Islet of Langerhans (tissue), 1 donor: ENCODE results near the gene NRXN3.

DNA sequence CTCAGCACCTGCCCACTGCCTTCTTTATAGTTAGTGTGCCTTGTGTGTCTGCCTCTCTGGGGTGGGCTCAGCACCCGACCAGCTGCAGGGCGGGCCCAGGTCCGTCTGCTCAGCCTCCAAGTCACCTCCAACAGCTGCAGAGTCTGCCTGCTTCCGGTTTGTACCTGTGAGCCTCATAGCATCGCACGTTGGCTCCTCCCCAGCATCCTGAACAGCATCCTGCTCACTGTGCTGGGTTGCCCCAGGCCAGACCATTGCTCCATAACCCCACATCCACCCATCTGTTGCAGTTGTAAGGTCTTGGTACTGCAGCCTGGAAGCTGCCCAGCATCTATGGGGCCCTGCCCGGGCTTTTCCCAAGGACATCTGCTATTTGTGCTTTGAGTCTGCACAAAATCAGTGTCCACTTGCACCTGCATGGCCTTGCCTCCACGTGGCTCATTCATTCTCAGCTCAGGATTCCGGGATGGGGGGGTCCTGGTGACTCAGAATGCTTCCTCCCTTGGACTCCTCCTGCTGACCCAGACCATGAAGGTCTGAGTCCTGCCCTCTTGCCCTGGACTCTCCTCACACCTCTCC lies 3.4 kb downstream of the TGFB3 start:
- RRBS = no CpG with 5 or more reads among the region's 9 CpGs

DNA sequence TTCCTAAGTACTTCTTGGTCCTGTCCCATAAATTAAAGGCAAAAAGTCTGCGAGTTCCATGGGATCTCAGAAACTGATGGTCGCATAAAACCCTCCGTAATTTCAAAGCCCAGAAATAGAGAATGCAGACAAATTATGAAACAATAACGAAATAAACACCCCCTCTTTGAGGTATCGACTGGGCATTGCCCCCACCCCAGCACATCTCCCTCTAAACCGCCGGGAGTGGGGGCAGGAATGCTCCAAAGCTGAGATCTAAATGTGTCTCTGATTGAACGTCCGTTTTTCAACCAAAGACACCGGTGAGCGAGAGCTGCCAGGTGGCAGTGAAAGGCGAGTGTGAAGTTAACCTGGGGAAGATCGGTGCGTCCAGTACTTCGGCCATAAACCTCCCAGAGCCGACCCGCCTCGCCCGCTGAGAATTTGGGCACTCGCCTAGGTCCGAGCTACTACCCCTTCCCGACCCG lies 694 bp downstream of the ANGEL1 start:
- RRBS = 6% methylated on average over 4 of the region's 23 CpGs

DNA sequence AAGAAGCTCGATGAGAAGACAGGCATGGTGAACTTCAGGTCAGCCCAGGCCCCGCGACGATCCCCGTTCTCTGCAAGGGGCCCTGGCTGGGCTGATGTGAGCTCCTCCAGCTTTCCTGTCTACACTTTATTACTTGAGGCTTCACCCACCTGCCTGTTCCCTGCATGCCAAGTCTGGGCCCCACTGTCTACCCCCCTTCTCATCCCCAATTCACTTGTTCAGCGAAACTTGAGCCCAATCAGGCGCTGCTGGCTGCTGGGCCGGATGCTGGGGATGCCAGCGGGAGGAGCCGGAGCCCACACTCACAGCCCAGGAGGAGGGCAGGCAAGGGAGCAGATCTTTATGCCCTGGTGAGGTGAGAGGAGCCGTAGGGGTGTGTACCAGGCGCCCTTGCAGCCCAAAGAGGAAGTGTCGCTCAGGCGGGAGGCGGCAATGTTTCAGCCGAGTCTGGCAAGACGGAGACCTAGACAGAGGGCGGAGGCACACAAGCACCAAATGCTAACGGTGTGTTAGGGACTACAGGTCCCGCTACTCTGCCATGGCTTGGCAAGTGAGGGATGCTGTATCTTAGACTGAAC lies 41.3 kb downstream of the LRRC74A start:
- RRBS = no CpG with 5 or more reads among the region's 20 CpGs

GRCh38 chr14:76894263-76894798 lies 68.1 kb downstream of the LRRC74A start:
- RRBS = no CpG with 5 or more reads among the region's 6 CpGs

GRCh38 chr14:76922365-76922959 lies 96.3 kb downstream of the LRRC74A start:
- RRBS = no CpG with 5 or more reads among the region's 14 CpGs

DNA sequence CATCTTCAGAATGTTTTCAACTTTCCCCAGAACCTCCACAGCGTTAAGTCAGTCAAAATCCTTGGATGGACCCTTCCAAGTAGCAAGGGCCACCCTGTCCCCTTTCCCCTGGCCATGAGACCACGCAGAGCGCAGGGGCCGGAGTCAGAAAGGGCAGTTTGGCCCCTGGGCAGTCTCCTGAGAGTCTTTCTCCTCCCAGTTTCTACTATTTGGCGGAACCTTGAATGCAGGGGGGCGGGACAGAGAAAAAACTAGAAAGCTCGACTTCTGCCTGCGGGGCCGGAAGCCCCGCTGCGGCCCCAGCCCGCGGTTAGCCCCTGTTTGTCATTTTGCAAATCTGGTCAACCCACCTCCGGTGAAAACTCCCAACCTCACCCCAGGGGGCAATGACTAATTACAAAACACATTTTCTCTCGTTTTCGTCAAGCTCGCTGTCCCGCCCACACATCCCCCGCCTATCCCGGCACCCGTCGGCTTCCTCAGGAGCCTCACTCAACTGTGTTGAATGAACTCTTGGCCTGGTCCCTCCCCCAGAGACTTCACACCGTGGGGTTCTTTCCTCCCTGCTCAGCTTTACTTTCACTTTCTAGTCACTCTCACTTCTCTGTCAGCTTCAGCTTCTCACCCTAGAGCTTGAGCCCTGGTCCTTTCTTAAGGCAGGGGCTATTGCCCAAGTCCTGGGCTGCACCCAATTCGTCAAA lies 66.8 kb downstream of the IRF2BPL start:
- RRBS = 7% methylated on average over 10 of the region's 24 CpGs

GRCh38 chr14:77033741-77035006 lies 5.7 kb upstream of the IRF2BPL start:
- RRBS = 4% methylated on average over 7 of the region's 32 CpGs

GRCh38 chr14:77039405-77040288 lies 11.1 kb upstream of the IRF2BPL start:
- RRBS = 6% methylated on average over 3 of the region's 18 CpGs

- RRBS = no CpG with 5 or more reads among the region's 2 CpGs
Measured at GRCh38 chr14:77106811-77107010, 8.7 kb downstream of the CIPC start.

GRCh38 chr14:77141868-77142441 lies 364 bp upstream of the ZDHHC22 start:
- RRBS = no CpG with 5 or more reads among the region's 14 CpGs

GRCh38 chr14:77299581-77300459 lies 20.9 kb downstream of the POMT2 start:
- RRBS = no CpG with 5 or more reads among the region's 8 CpGs

DNA sequence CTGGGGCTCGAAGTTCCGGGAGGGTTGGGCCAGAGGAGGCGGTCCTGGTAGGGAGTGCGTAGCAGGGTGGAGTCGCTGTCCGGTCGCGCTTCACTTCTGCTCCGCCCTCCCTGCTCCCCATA lies 373 bp downstream of the GSTZ1 start:
- RRBS = 4% methylated on average over 6 of the region's 9 CpGs

- RRBS = 11% methylated on average over 22 of the region's 41 CpGs
Measured at GRCh38 chr14:77965641-77966449, 165.9 kb downstream of the ADCK1 start.

DNA sequence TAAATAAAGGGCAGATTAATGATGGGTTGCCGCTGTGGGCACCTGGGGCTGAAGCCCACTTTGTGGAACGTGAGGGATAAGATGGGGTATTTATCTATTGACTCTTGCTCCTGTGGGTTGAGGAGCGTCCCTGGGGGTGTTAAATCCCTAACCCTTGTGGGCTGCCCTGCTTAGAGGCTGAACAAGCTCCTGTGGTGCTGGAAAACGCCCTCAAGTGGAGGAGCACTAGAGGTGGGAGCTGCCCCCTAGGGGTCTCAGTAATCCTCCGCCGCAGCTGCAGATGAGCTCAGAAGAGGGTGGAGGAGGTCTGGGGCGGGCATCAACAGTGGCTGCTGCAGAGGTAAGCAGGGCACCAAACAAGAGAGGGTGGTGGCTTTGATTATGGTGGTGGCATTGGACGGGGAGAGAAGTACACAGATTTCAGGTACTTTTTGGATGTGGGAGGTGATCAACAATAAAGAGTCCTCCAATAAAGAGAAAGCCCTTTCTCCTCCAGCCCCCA lies 179.7 kb downstream of the ADCK1 start:
- RRBS = no CpG with 5 or more reads among the region's 8 CpGs

- RRBS = no CpG with 5 or more reads among the region's 7 CpGs
Measured at GRCh38 chr14:78170233-78170531, at the start of gene NRXN3. NRXN3 (plus strand) TSS chr14:78170373.

DNA sequence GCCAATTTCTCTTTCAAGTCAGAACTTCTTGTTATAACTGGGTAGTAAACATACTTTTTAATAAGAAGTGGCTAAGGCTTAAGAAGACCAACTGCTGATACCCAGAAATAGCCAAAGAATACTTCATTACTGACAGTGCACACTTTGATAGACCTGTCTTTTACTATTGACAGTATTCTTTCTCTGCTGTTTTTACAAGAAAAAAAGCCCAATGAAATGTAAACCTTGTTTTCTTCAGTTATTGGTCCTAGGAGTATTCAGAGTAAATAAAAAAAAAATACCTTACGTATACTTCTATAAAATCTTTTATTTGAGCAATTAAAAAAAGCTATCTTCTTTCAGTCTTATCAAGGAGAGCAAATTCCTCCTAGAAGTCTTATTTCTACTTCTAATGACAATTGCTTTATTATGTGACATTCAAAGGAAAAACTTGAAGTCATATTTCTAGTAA lies 452.1 kb downstream of the DIO2 start:
- RRBS = no CpG with 5 or more reads among the region's 1 CpG

DNA sequence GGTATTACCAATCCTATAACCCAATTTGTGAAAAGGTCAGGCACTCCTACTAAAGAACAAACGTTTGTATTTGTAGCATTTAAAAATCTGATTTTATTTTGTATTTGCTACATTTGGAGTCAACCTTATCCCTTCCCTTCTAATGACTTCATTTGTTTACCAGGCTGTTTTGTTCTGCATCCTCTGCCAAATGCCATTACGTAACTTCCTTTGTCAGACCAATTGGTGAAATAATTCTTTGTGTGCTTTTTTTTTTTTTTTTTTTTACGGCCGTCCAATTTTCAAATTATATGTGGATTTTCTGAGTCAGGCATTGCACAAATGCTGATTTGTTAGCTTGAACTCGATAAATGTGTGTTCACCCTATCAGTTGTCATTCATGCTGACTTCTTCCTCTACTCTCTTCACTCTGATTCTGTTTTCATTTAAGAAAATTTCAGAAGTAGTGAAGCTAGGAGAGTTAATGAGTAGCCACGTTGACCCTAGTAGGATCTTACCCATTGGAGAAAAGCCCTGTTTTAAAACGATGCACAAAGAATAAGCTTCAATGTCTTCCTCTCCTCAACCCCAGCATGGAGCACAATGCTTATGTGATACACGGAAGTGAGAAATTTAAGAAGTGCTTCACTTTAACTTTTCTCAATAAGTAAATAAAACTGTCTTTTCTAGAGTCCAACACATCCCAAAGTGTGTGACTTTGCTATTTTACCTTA lies 386.2 kb downstream of the DIO2 start:
- RRBS = no CpG with 5 or more reads among the region's 8 CpGs

DNA sequence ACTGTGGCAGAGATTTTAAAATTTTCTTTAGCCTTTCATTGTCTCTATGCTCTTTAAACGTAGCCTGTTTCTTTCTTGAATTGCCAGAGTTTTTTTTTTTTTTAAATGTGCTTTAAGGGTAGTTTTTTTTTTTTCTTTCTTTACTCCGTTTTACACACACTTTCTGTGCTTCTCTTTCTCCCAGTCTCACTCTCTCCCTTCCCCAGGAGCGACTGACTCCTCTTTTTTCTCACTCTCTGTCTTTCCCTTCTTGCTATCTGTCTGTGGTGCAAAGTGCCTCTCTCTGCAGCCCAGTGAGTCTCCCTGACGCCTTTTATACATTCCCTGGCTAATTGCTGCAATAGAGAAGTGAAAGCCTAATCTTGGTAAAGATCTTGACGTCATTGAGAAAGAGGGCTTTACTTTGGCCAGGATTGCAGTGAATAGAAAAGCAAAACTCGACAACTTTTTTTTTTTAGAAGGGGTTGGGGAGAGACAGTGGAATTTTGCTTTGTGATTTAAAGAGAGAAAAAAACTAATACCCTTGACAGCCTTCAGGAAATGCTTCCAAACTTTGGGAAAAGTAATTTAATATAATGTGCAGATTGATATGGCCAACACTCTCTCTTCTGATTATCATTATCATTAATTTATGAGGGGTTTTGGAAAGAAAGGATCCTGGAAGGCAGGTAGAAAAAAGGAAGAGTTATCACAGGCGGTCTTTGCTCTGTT lies 743 bp upstream of the DIO2 start:
- RRBS = no CpG with 5 or more reads among the region's 7 CpGs

GRCh38 chr14:80315698-80315995 lies 104.3 kb upstream of the DIO2 start:
- RRBS = no CpG with 5 or more reads among the region's 1 CpG

DNA sequence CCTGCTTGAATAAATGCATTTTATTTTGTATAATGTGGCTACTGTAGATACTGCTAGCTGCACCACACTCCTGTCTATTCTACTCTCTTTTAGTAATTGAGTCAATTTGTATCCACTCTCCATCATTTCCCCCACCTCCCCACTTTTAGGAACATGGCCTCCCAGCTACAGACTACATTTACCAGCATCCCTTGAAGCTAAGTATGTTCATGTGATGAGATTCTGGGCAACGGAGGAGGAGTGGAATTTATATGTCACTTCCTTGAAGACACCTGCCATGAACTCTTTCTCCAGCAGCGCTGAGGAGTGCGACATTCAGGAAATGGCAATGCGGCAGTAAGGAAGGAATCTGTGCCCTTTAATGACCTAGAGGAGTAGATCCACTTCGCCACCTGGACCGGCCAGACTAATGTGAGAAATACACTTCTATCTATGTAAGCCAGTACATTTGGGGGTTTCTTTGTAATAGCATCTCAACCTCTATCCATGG lies 243.7 kb upstream of the DIO2 start:
- RRBS = no CpG with 5 or more reads among the region's 6 CpGs